Paraaortic lymph node (tissue), 1 donor: ENCODE results near the gene SLC9A2.

- PRO-cap = no peak
Measured at GRCh38 chr2:100106226-100107069, 35.9 kb downstream of the AFF3 start.

DNA sequence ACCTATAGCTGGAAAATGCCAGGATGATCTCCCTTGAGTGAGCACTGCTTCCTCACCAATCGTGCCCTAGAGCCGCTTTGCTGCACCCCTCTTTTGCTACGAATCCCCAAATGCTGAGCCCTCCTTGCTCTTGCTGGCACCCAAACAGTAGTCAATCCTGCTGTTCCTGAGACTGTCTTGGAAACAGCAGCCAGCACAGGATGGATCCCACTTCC lies 58.5 kb downstream of the LONRF2 start:
- PRO-cap = unidirectional peak, minus-strand start at position 119 of the sequence

- PRO-cap = no peak
Measured at GRCh38 chr2:100279487-100280302, 42.6 kb downstream of the LONRF2 start.

DNA sequence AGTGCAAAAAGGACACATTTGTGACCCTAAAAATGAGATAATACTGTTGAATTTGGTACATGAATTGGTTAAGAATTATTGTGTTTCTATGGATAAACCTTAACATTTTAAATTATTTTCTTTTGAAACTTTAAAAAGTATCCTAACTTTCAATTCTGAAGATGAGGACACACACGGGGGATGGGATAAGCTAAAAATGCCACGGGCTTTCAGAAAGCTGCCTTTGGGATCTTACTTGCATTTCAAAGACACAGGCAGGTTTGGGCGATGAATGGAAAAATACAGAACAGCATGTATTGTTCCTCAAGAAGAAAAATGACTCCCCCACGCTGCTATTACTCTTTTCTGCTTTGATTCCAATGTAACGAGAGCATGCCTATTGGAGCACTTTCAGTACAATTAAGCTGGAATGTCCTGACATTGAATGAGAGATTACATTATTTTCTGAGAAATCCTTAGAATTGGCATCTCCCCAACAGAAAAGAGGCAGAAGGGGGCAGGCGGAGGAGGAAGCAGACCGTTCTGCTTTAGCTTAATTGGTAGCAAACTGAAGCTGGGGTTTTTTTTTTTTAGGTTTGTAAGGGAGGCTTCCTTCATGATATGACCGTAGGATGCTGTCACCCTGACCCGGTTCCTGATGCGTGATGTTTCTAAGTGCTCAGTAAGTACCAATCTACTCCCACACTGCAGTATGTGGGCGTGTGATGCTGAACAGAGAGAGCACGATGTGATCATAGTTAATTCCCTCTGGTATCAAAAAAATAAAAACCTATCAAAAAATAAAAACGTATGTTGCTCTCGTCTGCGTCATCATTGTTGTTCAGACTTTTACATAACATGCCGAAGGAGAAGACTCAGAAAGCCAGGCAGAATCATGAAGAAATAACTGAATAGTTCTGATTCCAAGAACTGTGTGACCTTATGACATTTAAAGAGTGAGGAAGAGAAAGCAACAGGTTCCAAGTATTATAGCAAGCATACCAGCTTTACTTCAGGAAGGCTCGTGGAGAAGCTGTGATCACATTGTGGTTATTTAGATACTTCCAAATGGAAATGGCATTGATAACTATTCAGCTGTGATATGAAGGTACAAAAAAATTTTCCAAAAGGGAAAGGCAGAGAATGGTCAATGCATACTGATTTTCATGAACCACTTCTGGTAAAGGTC lies 40.6 kb downstream of the LONRF2 start:
- PRO-cap = unidirectional peak, plus-strand start at position 489 of the sequence

- PRO-cap = no peak
Measured at GRCh38 chr2:100813387-100814019, 6.4 kb upstream of the NPAS2 start.

GRCh38 chr2:100832764-100833284 lies 12.9 kb downstream of the NPAS2 start:
- PRO-cap = no peak

- PRO-cap = no peak
Measured at GRCh38 chr2:100877490-100878755, 58.0 kb downstream of the NPAS2 start.

- PRO-cap = no peak
Measured at GRCh38 chr2:100995332-100996311, 6.5 kb upstream of the RPL31 start.

- PRO-cap = no peak
Measured at GRCh38 chr2:101139142-101140133, 11.7 kb downstream of the TBC1D8 start.

DNA sequence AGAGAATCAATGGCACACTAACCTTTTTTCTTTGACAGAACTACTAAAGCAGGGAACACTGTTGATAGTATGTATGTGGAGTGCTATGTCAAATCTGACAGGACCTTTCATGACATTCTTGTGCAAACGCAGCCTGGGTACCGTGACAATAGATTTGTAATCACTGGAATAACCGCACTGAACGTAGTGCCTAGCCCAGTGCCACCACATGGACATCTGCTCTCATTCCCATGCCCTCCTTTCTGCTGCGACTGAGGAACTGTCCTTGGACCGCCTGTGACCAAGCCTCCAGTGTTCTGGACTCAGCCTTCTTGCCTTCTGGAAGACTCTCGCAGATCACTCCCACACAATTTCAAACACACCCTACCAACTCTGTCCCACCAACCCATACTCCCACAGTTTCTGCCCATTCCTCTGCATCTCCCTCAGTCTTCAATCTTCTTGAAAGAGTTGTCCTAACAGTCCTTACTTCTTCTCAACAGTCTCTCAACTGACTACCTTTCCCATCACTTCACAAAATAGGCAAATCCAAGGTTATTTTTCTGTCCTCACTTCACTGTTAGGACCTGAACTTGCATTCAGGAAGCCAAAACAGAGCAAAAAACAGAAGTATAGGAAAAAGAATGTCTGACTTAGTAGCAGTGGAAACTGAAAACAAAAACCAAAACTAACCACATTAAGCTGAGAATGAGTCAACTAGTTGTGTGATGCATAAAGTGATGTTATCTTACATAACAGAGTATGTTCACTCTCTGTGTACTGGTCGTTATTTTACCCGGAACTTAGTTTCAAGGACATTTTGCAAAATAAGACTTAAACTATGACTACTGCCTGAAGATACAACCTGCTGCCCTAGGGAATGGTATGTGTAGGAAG lies 2.0 kb downstream of the RNF149 start:
- PRO-cap = bidirectional peak, plus-strand start at position 821 of the sequence, minus-strand start at position 650 of the sequence

DNA sequence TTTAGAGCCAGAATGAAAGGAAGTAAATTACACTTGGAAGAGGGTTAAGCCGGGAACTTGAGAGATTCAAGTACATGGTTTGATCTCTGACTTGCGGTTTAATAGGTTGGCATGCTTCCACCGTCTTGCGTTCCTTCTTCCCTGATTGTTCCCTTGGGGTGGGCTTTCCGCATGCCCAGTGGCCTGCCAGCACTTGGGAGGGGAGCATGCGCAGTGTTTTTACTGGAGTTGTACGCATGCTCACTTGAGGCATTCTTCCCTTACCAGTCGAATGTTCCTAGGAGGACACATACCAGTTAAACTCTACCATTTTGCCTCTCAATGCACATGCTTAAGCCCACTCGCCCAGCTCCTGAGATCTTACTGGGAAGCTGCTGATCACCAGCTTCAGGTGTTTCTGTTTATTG lies 92.8 kb upstream of the RFX8 start:
- PRO-cap = no peak

DNA sequence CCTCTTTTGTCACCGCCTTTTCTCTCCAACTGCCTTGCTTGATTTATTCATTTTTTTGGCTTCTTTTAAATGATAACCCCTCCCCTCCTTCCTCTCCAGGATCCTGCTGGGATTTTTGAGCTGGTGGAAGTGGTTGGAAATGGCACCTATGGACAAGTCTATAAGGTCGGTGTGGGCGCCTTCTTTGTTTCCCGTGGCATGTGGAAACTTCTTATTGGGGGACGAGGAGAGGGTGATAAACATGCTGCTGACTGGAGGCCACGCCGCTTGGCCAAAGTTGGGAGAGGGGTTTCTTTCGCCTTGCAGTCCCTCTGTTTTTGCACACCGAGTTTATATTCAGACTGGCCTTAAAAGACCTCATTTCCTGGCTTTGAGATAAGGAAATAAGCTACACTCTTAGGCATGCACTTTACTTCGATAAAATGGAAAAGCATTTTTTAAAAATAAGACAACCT lies 894 bp downstream of the MAP4K4 start:
- PRO-cap = unidirectional peak, minus-strand start at position 21 of the sequence; bidirectional peak, plus-strand start outside the sequence, minus-strand start at position 308 of the sequence

DNA sequence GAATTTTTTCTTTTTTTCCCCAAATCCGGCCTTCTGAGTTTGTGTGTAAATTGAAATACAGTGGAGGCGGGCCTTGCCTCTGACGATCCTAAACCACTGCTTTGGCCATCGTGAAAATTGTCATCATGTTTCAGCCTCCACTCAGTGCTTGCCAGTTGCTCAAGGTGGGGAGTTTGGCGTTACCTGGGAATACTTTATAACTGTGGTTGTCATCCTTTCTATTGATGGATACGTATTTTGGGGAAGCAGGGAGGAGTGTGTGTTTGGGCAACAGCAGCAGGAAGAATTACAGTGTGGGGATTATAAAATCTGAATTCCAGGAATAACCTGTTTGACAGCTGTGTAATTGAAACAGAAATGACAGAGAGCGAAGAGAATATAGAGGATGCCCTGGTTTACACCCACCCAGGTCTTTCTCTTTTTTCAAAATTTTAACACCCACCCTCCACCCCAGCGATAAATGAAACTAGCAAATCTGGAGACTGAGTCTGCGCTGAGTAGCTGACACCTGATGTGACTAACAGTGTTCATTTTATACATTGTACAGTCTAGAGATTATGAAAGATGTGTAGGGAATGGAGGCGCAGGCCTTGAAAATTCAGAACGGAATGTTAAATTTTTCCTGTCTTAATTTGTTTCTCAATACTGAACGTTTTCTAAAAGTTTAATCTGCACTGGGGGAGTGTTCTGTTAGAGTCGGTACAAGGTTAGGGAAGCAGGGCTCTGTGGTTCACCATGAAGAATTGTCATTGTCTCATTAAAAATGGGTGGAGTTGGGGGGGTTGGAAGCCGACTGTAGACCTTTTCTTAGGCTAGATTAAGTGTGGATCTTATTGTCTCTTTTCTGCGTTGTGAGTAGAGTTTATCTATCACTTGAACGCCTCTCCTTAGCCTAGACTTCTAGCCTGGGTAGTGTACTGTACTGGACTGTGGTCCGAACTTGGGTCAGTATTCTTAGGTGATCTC lies 1.6 kb downstream of the MAP4K4 start:
- PRO-cap = bidirectional peak, plus-strand start at position 144 of the sequence, minus-strand start outside the sequence; unidirectional peak, plus-strand start at position 560 of the sequence; bidirectional peak, plus-strand start at position 690 of the sequence, minus-strand start at position 709 of the sequence

- PRO-cap = no peak
Measured at GRCh38 chr2:101829415-101829748, 131.9 kb downstream of the MAP4K4 start.

DNA sequence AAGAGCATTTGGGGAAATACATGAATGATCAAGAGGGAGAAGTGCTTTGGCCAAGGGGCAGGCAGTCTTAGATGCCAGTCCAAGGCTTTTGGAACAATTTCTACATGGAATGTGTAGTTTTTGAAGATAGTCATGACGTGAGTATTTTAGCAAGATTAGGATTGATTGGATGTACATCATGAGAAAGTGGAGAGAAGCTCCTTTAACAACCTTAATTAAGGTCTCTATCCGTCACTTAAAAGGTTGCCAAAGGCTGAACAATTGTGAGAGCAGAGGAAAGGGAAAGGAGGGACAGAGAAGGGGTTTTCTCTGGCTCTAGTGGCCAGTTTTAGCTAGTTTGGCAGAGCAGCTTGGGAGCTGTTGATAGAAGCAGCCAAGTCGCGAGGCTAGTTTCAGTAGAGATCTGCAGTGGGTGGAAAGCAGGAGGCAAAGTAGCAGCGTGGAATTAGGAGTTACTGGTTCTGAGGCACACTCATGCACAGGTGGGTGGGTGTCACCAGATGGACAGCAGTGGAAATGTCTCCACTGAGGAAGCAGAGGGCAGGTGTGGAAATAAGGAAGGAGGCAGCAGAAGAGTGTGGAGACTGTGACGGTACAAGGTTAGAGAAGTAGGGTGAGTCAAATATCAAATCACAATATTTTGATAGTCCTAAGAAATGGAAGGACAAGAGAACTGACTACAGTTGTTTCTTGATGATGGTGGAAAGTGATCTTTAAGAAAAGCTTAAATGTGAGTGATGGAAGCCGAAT lies 115.8 kb upstream of the IL1R2 start:
- PRO-cap = no peak

DNA sequence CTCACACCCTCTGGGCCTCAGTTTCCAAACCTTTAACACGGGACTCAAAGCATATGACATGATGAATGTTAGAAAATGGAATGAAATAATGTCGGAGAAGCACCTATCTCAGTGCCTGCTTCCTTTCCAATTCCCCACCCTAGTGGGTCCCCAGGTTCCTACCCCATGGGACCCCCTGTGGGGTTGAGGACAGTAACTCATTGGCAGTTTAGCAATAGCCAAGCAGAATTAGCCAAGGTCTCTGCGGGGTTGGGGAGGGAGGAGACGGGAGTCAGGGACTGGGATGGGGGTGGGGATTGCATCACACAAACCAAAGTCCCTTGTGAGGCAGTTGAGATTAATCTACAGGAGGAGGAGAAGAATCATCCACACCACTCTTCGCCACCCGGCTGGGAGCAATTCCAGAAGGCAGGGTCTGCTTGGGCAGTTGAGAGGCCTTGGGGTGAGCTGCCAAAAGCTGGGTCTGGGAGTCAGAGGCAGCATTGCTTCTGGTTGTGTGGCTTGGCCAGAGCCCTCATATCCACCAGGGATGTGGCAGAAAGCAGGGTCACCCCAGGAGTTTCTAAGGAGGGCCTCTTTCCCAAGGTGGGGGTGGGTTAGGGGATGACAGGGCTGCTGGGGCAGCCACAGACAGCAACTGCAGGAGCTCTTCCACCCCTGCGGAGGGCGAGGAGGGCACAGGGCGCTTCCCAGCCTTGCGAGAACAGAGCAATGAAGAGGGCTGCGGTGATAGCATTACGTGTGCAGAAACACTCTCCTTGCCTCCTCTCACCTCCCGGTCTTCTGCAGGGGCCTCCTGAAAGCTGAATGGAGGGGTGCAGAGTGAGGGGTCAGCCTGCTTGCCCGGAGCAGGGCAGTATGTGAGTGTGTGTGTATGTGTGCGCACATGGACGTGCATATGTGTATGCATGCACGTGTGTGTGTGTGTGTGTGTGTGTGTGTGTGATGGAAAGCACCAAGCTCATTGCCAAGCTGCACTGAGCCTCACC lies 29.7 kb upstream of the IL1R2 start:
- PRO-cap = unidirectional peak, plus-strand start at position 340 of the sequence

DNA sequence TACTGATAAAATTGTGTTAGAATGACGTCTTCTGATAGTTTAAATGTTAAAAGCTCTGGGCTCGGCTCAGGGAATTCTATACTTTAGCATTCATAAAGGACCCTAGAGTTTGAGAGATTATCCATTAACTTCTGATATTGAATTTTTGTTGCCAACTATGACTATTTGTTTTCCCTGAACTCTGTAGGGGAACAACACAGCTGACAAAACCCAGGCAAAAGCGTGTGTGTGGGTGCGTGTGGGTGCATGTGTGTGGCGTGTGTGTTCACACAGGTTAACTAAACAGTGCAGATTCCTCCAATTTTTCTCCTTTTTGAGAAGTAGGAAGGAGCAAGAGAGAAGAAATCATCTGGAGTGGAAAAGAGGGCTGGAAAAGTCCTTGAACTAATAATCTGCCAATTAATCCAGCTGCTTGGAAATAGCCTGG lies 40.8 kb upstream of the IL1R1 start:
- PRO-cap = no peak

DNA sequence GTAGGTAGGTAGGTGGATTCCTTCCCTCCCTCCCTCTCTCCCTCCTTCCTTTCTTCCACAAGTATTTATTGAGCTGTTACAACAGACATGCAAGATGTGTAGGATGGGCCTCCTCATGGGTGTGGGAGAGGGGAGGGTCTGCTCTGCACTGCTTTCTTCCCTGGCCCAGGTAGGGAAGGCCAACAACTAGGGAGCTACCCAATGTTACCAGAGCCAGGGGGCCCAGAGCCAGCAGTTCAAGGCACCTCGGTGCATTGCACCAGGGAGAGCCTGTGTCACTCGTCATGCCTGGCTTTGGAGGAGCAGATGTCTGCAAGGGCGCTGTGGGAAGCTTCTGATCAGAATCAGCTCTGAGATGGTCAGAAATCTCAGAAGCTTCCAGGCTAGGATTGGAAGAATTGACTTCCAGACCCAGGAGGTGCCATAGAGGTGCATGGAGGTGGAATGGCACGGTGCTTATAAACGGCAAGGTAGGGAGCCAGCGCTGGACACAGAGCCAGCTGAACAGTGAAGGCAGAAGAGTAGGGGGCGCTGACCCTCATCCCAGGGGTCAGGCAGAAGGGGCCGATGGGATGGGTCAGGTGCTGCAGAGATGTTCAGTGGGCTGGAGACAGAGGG lies 9.0 kb downstream of the IL1R1 start:
- PRO-cap = no peak

DNA sequence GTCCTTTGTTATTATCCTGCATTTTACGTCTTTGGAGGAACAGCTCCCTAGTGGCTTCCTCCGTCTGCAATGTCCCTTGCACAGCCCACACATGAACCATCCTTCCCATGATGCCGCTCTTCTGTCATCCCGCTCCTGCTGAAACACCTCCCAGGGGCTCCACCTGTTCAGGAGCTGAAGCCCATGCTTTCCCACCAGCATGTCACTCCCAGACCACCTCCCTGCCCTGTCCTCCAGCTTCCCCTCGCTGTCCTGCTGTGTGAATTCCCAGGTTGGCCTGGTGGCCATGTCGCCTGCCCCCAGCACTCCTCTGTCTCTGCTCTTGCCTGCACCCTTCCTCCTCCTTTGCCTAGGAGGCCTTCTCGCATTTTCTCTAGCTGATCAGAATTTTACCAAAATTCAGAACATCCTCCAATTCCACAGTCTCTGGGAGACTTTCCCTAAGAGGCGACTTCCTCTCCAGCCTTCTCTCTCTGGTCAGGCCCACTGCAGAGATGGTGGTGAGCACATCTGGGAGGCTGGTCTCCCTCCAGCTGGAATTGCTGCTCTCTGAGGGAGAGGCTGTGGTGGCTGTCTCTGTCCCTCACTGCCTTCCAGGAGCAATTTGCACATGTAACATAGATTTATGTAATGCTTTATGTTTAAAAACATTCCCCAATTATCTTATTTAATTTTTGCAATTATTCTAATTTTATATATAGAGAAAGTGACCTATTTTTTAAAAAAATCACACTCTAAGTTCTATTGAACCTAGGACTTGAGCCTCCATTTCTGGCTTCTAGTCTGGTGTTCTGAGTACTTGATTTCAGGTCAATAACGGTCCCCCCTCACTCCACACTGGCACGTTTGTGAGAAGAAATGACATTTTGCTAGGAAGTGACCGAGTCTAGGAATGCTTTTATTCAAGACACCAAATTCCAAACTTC lies 8.8 kb upstream of the IL1RL2 start:
- PRO-cap = no peak

DNA sequence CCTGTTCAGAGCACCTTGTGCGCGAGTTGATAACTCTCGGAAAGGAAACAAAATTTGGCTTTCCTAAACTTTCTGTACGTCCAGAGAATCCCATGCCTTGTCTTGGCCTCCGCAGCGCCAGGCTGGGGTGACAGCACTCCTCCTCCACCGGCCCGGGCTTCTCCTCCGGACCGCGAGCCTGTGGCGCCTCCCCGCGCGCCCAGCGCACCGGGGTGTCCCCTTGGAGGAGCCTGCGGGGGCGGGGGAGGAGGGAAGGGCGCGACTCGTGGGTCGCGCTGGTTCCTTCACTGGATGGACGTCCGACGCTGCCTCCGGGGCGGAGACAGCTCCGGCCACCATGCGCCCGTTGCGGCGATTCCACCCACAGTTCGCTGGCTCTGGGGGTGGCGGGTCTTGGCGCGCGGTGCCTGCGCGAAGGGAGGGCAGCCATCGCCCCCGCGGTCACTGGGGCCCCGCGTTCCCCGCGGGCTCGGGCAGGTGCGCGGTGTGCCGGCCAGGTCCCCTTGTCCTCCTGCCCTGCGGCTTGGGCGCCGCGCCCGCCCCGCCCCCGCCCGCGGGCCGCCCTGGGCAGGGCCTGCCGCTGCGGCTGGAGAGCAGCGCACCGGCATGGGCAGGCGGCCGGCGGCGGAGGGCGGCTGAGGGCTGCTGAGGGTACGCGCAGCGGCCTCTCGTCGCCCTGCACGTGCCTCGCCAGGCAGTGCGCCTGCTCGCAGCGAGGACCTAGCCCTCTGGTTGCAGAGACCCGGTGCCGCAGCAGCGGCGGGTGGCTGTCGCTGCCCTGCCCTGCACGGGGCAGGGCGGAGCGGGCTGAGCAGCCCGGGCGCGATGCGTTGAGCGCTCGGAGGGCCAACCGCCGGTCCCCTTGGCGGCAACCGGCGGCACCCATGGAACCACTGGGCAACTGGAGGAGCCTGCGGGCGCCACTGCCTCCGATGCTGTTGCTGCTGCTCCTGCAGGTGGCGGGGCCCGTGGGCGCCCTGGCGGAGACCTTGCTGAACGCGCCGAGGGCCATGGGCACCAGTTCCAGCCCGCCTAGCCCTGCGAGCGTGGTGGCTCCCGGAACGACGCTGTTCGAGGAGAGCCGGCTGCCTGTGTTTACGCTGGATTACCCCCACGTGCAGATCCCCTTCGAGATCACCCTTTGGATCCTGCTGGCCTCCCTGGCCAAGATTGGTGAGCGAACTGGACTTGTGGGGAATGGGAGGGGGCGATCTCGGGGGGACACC lies at the start of gene SLC9A2:
Gene SLC9A2 (plus strand): TSS at position 589 of the 1,226 bp plus-strand sequence.
- PRO-cap = no peak